GM19240 (cell line): ENCODE measurements around a stretch of chr11.

DNA sequence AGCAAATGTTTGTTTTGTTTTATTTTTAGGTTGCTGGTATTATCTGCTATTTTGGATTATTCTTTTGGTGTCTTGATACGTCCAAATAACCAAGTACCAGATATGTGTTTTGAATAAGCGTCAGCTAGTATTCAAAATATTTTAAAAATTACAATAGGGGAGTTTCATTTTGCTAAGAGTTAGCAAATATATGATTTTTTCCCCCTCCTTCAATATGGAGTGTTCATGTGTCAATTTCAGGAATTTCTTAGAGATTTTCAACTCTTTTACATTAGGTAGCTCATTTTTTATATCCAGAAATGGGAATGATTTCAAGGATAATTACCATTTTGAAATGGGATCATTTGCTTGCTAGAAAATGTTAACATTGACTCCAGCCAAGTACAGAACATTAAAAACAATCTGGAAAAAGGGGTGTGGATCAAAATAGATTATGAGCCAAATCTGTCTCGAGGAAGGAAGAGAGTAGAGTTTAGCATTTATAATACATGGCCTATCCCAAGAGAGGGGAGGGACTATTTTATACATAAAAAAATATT lies 20.1 kb downstream of the PPP6R3 start:
- RRBS: no CpG with 5 or more reads among the region's 3 CpGs

DNA sequence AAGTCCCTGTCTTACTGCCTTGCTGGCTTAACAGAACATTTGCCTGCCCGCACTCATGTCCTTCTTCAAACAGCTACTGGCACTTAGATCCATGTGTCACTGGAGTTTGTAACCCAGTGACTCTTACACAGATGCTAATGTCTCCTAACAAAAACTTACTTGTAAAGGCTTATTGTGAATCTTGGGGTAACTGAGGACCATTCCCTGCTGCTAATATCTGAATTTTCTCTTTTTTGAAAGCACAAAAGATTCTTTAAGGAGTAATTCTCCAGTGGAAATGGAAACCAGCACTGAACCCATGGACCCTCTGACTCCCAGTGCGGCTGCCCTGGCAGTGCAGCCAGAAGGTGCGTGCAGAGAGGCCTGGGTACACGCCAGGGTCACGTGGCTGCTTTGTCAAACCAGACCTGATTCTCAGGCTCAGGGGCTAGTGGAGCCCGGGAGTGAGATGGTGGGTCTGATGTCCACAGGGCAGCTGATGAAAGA lies 82.7 kb upstream of the GAL start:
- RRBS: no CpG with 5 or more reads among the region's 6 CpGs

DNA sequence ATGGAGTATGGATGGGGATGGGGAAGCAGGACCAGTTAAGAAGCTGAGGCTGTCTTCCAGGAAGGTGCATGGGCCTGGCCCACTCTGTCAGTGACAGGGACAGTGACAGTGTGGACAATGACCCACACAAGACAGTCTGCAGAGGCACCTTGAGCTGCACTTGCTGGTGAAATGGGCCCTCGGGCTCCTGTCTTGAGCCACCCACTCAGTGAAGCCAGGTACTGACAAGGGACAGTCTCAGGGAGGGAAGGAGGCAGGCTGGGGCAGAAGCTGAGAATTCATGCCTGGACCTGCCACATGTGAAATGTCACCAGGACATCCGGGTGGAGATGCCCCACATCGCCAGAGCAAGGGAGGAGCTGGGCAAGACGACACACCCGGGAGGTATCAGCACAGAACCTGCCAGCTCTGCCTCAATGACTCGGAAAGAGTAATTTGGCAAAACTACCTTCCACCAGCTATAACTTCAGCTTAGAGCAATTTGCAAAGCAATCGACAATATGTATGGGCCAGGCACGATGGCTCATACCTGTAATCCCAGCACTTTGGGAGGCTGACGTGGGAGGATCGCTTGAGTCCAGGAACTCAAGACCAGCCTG lies 23.5 kb downstream of the CPT1A start:
- RRBS: 95% methylated on average over 2 of the region's 10 CpGs

- RRBS: no CpG with 5 or more reads among the region's 7 CpGs
These were observed 24.1 kb downstream of the IGHMBP2 start for GRCh38 chr11:68927726-68928192.

GRCh38 chr11:68933472-68934382 lies 30.0 kb downstream of the IGHMBP2 start:
- RRBS: no CpG with 5 or more reads among the region's 23 CpGs

DNA sequence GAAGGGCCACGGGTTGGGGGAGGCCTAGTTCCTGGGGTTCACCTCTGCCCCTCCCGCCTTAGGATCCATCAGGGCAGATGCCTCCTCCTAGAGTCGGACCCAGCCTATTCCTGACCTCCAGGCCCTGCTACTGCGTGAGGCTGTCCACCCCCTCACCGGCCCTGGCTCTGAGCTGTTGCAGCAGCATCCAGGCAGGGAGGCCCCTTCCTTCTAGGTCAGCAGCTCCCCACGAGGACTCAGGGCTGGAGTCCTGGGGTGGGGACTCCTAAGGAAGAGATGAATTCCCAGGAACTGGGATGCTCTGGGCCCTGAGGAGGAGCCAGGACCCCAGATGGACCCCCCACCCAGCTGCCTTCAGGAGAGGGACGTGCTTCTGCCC lies 10.4 kb downstream of the MRGPRF start:
- RRBS: no CpG with 5 or more reads among the region's 7 CpGs

GRCh38 chr11:69010771-69011769 lies 2.0 kb downstream of the MRGPRF start:
- RRBS: 11% methylated on average over 17 of the region's 49 CpGs

- RRBS: no CpG with 5 or more reads among the region's 2 CpGs
These were observed 47.4 kb upstream of the SMIM38 start for GRCh38 chr11:69108428-69108627.

GRCh38 chr11:69137436-69137950 lies 18.2 kb upstream of the SMIM38 start:
- RRBS: no CpG with 5 or more reads among the region's 6 CpGs

- RRBS: 74% methylated on average over 2 of the region's 12 CpGs
These were observed 59.9 kb upstream of the MYEOV start for GRCh38 chr11:69234032-69234382.

DNA sequence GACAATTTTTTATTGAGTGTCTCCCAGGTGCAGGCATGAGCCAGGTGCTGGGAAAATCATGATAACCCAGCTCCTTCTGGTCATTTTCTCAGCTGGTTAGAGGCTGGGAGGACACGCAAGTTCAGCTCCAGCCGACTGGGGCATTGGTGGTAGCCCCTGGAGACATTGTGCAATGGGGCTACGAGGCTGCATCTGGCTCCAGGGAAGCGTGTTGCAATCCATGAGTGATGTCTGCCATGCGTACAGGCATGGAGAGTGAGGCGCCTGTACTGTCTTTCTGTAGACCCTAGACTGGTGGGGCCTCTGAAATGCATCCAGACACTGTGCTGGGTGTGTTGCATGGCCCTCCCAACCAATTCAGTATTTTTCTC lies 2.6 kb downstream of the MYEOV start:
- RRBS: no CpG with 5 or more reads among the region's 6 CpGs

GRCh38 chr11:69444589-69445682 lies 151.0 kb downstream of the MYEOV start:
- RRBS: 91% methylated on average over 8 of the region's 35 CpGs

DNA sequence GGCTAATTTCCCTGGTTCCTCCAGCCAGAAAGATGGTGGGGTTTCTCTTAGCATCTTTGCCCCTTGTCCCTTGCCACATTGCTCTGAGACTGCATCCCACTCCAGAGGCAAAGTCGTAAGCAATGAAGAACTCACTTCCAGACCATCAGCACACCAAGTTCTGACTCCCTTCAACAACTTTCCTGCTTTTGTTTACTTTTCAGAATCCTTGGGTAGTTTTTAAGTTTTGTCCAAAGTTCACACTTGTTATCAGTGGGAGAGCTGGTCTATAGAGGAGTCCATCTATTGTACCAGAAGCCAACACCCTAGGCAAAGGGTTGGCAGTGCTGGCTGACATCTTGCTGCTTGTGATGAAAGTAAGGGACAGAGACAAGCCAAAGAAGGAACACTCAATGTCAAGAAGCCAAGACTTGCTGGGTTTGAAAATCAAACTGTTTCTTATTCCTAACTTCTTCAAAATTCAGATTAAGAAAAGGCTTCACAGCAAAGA lies 165.9 kb downstream of the MYEOV start:
- RRBS: no CpG with 5 or more reads among the region's 1 CpG

GRCh38 chr11:69471220-69471703 lies 169.7 kb upstream of the CCND1 start:
- RRBS: no CpG with 5 or more reads among the region's 31 CpGs

- RRBS: no CpG with 5 or more reads among the region's 64 CpGs
These were observed 2.7 kb upstream of the CCND1 start for GRCh38 chr11:69638052-69638796.

- RRBS: no CpG with 5 or more reads among the region's 4 CpGs
These were observed 35.6 kb upstream of the FGF3 start for GRCh38 chr11:69854902-69855220.

GRCh38 chr11:69891278-69891864 lies 72.2 kb upstream of the FGF3 start:
- RRBS: 39% methylated on average over 9 of the region's 28 CpGs

DNA sequence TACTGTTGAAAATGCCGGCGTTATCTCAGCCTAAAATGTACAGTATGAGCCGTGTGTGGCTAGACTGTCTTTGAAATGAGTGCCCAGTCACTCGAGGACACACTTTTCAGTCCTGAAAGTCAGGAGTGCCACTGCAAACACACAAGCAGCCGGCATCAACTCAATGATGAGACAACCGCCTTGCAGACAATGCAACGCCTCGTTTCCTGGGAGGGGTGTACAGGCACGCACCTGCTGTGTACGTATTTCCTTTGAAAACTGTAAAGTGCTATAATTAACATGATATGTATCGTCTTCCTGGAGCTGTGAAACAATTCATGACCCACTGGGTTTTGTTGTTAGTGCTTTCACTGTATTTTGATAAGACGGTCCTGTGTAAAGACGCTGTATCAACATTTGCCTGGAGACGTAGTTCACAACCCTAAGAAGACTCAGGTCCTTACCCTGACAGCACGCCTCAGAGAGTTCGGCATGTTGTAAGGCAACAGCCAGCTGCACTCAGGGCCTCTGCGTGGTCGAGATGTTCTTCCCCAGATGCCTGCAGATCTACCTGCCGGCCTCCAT lies 105.8 kb upstream of the ANO1 start:
- RRBS: no CpG with 5 or more reads among the region's 19 CpGs

GRCh38 chr11:70063599-70063994 lies 14.5 kb upstream of the ANO1 start:
- RRBS: no CpG with 5 or more reads among the region's 5 CpGs

DNA sequence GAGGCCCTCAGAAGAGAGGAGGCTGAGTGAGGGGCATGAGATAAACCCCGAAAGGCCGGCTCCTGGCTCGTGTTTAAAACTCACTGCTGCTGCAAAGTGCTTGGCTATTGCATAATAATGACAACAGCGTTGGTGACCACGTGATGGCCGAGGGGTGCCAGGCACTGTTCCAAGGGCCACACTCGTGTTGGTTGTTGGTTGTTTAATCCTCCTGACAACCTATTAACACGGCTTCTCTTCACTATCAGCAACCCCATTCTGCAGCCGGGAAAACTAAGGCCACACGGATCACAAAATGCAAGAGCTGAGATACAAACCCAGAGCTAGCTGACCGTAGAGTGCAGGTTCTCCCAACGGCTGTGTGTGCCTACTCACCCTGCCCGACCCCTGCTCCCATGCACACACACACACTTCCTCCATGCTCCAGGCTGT lies 51.0 kb downstream of the ANO1 start:
- RRBS: no CpG with 5 or more reads among the region's 13 CpGs